Vein endothelial cell (primary cell): ENCODE results near the genes KRBOX5 and TP53TG3D.

- CAGE, long polyA plus RNA, result no peak
These were observed 8.8 kb upstream of the KRBOX5 start for GRCh38 chr16:31704155-31704788.

DNA sequence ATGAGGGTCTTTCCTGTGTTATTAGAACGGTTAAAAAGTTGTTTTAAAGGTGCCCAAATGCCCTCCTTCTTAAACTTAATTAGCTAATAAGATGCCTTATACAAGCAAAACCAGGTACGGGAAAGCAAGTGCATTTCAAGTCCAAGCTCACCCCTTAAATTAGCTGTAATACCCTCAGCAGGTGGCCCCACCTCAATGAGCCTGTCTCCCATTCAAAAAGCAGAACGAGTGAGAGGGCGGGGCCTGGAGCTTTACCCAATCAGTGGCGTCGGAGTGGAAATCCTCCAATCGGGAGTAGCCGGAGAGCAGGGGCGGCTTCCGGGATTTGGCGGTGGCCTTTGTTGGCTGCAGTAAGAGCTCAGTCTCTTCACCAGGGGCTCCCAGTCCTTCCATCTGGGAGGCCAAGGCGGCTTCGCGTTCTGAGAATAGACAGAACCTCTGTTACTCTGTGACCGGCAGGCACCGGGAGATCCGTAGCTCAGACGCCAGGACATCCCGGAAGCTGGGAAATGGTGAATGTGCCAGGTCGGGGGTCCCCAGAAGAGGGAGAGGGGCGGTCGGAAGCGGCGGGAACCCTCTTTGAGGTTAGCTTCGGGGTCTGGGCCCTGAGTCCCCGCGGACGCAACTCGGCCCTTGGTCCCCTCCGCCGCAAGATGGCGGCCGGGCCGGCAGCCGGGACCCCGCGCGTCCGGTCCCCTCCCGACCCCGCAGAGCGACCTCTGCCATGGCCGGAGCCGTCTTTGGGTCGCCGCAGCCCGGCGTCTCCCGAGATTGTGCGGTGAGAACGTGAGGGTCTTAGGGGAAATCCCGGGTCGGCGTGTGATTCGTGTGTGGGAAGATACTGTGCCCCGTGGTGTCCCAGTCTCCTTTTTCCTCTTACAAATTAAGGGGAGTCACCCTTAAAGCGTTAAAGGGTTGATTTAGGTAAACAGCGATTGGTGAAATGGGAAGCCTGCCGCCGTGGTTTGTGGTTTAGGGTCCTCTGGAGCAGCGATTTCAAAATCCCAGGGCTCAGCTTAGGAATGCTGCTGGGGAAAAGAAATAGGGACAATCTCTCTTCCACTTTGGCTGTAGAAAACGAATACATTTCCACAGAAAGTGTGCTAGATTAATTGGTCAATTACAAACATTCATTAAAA lies at the start of gene KRBOX5:
Gene KRBOX5, plus strand, starts transcription at position 321 of the 1,139 bp plus-strand sequence.
- CAGE, long polyA plus RNA, result no peak

- CAGE, long polyA plus RNA, result no peak
These were observed at the start of gene TP53TG3D for GRCh38 chr16:32253218-32253583. Gene TP53TG3D, plus strand, starts transcription at chr16:32253286.

DNA sequence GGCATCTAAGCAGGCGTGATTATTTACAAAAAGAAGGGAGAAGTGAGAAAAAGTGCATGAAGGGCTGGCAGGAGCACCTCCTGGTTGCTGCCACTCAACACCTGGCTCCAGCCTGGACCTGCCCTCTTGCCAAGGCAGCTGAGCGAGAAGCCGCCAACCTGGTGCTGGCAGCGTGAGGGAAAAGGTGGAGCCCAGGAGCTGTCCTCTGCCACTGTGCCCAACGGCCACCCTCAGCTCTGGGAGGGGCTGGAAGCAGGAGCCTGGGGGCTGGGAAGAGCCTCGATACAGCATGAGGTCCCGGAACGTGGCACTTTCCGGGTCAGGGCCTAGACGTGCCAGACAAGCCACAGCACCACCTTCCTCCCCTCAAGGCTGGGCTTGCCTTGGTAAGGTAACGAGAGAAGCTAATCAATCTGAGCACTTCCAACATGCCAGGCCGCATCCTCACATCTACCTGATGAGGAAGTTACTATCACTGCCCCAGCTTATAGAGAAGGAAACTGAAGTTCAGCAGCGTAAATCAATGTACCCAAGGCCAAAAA lies 532.2 kb downstream of the TP53TG3F start:
- CAGE, long polyA plus RNA, result no peak

GRCh38 chr16:35336641-35337125 lies 1877.3 kb downstream of the TP53TG3F start:
- CAGE, long polyA plus RNA, result no peak

GRCh38 chr16:35795283-35795792 lies 2335.9 kb downstream of the TP53TG3F start:
- CAGE, long polyA plus RNA, result no peak

- CAGE, long polyA plus RNA, result no peak
These were observed 2626.9 kb downstream of the TP53TG3F start for GRCh38 chr16:36086364-36086674.

DNA sequence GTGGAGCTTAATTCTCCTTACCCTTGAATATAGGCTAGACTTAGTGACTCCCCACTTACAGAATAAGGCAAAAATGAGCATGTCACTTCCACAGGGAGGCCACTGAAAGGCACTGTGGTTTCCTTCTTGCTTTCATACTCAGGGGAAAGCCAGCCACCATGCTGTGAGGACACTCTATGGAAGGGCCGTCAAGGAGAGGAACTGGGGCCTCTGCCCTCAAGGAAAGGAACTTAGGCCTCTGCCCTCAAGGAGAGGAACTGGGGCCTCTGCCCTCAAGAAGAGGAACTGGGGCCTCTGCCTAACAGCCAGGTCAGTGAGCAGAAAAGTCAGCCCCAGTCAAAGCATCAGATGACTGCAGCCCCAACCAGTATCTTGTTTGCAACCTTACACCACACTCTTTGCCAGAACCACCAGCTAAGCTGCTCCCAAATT lies 30.0 kb downstream of the VPS35 start:
- CAGE, long polyA plus RNA, result no peak

DNA sequence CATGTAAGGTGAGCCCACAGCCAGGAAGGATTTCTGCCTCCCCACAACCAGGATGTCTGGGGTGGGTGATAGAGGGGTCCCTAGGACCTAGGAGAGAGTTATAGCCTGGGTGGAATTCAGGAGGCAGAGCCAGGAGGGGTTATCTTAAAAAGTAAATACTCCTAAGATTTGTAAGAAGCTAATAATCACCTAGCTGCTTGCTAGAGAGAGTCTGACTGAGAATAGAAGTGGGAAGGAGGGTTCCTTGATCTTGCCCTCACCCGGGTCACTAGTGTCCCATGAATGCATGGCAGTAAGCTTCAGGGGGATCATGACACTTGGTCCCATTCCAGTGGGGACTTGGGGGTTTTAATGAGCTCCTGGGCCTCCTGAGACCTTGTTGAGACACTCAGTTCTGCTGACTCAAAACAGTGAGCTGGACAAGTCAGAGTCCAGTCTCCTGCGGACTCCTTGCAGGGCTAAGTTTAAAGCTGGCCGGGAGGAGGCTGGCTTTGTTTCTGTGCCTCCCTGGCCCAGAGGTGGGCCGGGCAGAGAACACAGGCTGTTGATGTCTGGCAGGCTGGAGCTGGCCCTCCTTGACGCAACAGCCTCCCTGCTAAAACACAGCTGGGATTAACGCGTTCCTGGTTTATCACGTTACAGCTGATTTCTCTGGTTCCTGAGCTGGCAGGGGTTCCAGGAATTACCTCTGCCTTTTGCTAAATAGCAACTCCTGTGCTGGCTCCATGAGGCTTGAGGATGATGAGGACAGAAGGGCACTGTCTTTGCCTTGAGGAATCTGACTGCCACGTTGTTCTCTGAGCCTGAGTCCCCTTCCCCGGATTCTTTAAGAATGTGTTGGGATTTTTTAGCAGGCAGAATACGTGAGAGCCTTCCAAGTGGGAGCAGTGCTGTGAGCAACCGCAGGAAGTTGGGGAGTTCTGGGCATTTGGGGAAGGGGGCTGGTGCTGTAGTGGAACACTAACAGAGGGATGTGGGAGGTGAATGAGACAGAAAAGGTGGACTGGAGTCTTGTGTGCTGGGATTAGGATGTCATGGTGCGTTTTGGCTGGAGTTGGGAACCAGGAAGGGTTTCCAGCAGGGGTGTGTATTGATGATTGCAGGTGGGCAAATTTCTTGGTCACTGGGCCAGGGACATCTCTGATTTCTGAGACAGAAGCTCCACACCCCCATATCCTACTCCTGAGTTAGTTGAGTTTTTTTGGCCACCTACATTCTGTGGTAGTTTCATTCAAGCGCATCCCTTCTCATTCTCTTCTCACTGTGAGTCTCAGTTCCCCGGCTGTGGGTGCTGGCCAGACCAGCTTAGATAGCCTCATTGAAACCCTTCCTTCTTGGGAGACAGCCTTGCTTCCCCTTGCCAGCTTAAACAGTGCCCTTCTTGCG lies 2.0 kb downstream of the GPT2 start:
- CAGE, long polyA plus RNA, result no peak

GRCh38 chr16:46954615-46955028 lies 18.9 kb downstream of the DNAJA2 start:
- CAGE, long polyA plus RNA, result no peak

DNA sequence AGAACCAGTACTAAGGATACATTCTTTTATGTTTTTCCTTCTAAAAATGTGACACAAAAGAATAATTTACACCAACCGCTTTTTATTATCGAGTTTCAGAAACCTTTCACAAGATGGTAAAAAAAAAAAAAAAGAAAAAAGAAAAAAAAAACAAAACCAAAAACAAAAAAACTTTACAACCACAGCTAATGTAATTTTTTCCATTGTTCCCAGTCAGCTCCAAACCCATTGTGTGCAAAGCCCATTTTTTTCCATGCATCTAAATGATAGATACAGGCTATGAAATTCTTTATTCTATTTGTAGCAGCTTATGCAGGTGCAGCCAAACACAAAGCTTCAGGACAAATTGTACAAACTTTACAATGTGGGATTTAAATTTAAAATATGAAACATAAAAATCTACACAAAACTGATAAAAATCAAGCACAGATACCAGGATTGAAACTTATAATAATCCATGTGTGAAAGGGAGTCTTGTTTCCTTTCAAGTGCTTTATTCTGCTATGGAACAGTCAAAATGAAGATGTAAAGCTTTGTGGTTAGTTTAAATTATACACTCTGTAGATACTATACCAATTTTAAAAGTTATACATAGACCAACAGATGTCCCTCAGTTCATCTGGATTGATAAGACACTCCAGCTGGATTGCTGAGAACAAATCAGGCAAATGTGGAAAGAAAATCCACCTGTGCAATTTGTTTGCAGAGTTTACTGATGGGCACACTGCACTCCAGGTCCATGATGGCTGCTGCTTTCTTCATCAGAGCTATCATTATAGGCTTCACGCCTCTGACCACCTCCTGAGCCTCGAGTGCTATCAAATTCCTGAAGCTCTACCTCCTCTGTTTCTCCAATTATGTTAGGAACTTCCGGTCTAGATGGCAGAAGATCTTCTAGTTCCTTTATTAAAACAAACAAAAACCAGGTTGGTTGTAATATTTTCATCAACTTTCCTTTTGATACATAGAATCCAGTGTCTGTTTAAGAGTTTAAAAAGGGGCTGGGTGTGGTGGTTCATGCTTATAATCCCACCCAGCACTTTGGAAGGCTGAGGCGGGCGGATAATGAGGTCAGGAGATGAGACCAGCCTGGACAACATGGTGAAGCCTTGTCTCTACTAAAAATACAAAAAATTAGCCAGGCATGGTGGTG lies 16.8 kb downstream of the DNAJA2 start:
- CAGE, long polyA plus RNA, result no peak

GRCh38 chr16:46991978-46992412 lies 18.5 kb upstream of the DNAJA2 start:
- CAGE, long polyA plus RNA, result no peak

DNA sequence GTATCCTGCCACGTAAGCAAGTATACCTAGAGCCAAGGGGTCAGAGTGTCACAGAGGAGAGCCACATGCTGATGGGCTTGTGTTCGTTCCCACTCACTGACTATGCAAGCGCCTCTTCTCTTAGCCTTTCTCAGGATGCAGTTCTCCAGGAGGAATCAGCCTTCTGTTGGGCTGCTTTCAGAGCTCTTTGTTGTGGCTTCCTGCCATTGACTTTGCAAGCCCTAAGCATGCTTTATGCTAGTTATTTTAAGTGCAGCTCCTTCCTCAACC lies 66.6 kb downstream of the SIAH1 start:
- CAGE, long polyA plus RNA, result no peak

DNA sequence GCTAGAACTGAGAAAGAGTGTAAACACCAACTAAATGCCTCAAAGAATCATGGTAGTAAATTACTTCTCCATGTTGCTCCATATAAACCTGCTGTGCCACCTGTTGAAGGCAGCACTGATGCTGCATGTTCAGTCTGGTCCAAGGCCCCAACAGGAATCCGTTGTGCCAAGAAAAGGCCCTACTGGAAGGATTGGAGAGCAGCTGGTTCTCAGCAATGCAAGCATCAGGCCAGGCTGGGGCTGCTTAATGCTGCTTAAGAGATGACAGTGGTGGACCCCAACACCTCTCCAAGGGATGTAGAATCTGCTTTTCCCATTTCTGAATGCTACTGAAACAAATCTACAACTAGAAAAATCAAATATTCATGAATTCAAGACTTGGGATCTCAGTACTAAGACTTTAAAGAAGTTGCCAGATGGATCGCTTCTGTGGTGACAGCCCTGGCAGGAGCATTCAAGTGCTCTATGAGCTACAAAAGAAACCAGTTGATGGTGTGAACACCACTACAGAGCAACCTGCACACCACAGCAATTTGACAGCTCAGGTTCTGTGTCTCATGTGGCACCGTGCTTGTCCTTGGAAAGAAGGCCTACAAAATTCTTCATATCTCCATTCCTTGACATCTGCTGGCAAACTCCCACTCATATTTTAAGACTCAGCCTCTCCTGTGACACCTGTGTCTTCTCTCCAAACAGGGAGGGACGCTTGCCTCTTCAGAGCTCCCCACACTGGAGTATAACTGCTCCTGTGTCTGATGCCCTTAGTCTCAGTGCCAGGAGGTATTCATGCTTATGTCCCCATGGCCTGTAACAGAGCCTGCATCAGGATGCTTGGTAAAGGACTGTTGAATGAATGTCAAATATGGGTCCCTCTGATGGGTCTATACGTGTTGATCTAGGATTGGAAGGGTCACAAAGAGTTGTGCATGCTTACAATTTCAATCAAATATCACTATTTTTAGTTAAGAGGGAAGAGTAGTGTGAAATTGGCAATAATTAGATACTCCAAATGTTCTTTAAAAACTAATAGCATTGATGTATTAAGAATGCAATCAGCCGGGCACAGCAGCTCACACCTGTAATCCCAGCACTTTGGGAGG lies 42.5 kb downstream of the SIAH1 start:
- CAGE, long polyA plus RNA, result no peak

GRCh38 chr16:48373685-48374152 lies 11.5 kb downstream of the SIAH1 start:
- CAGE, long polyA plus RNA, result no peak

DNA sequence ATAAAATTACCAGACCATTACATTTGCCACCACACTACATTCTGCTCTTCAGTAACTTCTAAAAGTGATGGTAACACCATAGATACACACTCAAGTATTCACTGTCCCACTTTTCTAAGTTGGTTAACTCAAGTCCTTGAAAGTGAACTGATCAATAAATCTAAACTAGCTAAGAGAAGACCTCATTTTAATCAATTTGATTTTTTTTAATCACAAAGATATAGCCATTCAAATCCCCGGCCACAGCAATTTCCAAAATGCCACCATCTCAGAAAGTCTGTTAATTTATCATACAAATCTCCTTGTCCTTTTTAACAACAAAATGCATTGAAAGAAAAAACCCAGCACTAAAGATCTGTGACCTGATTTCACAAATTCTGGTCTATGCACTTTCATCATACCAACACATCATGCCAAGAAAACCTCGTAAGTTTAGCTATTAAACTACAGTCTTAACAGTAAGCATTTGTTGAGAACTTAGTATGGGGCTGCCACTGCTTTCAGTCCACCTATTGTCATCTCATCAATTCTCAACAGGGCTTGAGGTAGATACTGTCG lies 1.7 kb downstream of the SIAH1 start:
- CAGE, long polyA plus RNA, result no peak

GRCh38 chr16:48384009-48384429 lies 1.2 kb downstream of the SIAH1 start:
- CAGE, long polyA plus RNA, result no peak

DNA sequence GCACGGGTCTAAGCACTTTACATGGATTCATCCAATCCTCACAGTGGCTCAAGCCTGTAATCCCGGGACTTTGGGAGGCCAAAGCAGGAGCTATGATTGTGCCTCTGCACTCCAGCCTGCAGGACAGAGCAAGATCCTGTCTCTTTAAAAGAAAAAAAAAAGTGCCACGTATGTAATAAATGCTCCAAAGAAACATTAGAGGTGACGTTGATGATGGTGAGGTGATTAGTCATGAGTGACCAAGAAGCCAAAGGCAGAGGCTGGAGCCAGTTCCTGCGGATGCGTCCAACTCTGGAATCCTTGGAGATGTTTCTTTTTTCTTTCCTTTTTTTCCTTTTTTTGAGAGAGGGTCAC lies 59.3 kb upstream of the SIAH1 start:
- CAGE, long polyA plus RNA, result no peak

GRCh38 chr16:48558083-48558607 lies 51.8 kb downstream of the N4BP1 start:
- CAGE, long polyA plus RNA, result no peak

- CAGE, long polyA plus RNA, result no peak
These were observed 1.7 kb downstream of the N4BP1 start for GRCh38 chr16:48608085-48608907.